Karpas-422 (cell line): ENCODE results near the genes LAPTM5 and NKAIN1.

- PRO-cap = no peak
- RAMPAGE, long total RNA = no peak
These were observed 427.6 kb downstream of the MATN1 start for GRCh38 chr1:30295811-30296163.

- PRO-cap = no peak
- RAMPAGE, long total RNA = no peak
These were observed 195.8 kb downstream of the MATN1 start for GRCh38 chr1:30527322-30528248.

- PRO-cap = no peak
- RAMPAGE, long total RNA = no peak
These were observed 59.1 kb downstream of the MATN1 start for GRCh38 chr1:30664139-30664738.

DNA sequence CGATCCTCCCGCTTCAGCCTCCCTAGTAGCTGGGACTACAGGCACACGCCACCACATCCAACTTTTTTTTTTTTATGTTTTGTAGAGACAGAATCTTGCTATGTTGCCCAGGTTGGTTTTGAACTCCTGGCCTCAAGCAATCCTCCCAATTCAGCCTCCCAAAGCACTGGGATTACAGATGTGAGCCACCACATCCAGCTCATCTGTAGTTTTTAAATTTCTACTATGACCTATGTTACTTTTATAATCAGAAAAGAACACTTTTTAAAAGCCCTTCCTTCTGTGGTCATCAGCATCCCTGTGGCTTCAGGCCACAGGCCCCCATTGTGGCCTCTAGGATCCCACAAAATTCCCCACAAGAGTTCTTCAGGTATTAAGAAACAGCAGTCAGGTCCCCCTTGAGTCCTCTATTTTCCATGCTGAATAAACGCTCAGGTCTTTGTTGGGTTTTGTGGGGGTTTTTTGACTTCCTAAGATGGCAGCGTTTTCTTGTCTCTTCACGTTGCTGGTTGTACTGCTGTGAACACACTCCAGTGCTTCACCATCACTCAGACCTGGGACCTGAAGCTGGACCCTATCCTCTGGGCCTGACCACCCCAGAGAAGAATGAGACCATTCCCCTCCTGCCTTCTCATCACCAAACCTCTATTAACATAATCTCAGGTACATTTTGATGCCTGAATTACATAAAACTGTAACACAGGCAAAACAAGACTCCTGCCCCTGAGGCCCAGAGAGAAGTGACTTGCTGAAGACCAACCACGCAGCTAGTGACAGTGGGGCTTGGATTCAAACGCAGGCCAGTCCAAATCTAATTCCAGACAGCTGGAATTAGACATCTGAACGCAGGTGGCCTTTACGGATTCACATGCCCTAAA, 13.4 kb upstream of the MATN1 start:
- PRO-cap = no peak
- RAMPAGE, long total RNA = no peak

- PRO-cap = unidirectional peak, plus-strand start at chr1:30750017
- RAMPAGE, long total RNA = no peak
These were observed 7.9 kb downstream of the LAPTM5 start for GRCh38 chr1:30749445-30750387.

- PRO-cap = bidirectional peak, plus-strand start at chr1:30757960, minus-strand start at chr1:30757774
- RAMPAGE, long total RNA = start-site peak on the minus strand at chr1:30757771-30757864, 440 and 193 reads in 2 replicates
These were observed at the start of gene LAPTM5 for GRCh38 chr1:30757542-30758126. TSS of gene LAPTM5 (minus strand) at chr1:30757774.

DNA sequence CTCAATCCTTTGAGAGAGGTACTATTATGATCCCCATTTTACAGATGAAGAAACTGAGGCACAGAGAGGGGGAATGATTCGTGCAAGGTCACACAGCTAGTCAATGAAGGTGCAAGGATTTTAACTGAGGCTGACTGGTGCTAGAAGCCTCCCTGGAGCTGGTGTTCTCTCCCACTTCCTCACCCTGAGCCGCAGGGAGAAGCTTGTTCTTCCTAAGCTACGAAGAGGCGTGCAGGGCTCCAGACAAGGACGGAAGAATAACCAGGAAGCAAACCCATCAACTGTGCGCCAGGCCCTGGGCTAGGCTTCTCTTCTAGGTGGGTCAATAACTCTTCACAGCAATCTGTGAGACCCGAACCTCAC, 695 bp upstream of the LAPTM5 start:
- PRO-cap = no peak
- RAMPAGE, long total RNA = no peak

- PRO-cap = no peak
- RAMPAGE, long total RNA = no peak
These were observed 8.2 kb upstream of the LAPTM5 start for GRCh38 chr1:30765610-30766301.

- PRO-cap = no peak
- RAMPAGE, long total RNA = no peak
These were observed 11.4 kb upstream of the LAPTM5 start for GRCh38 chr1:30768834-30769437.

GRCh38 chr1:30881742-30882149, 26.8 kb downstream of the SDC3 start:
- PRO-cap = no peak
- RAMPAGE, long total RNA = no peak

DNA sequence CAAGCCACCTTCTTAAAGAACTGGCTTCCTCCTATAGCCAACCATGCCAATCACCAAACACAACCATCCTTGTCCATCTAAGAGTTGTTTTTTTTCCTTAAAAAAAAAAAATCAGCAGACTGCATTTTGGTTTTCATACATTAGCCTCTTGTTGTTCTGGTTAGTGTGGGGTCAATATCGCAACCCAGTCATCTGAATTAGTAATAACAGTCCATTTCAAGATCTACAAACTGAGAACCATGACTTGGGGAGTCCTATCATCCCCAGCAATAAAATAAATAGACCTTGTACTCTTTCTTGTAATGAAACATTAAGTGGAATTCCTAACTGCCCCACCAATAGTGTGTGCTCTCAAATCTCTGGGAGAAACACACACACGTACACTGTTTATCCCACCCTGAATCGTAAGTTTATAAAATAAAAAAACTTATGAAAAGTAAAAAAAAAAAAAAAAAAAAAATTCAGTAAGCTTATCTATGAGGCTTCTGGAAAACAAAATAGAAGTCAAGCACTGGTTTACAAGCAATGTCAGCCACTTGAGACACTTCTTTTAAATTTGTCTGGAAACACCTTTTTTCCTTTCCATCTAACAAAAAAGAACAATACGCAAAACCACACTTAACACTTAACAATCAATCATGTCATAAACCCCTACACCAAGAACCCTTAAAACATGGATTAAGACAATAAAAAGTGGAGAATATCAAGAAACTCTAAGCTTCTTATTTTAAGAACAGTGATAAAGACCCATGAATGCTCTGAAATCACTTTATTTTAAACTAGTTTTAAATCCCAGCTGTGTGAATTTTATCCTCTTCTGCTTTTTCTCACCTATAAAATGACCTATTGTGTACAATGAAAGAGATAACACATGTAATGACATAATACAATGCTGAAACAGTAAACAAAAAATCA, 53.1 kb downstream of the PUM1 start:
- PRO-cap = no peak
- RAMPAGE, long total RNA = no peak

DNA sequence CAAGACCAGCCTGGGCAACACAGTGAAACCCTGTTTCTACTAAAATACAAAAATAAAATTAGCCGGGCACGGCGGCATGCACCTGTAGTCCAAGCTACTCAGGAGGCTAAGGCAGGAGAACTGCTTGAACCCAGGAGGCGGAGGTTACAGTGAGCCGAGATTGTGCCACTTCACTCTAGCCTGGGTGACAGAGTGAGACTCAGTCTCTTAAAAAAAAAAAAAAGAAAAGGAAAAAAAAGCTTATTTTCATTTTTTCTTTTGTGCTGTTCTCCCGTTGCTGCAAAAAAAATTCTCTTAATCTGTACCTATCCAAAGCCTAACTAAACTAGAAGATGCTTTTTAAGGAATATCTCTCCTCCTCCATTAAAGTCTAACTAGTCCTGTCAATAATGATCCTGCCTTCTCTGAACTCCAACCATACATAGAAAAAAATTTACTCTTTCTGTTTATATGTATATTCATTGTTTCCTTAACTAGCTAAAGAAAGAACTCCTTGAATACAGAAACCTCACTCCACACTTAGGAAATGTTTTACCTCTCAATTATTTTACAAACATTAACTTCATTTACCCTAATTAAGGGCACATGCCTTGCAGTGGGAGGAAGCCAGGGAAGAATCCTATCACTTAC, 39.4 kb downstream of the PUM1 start:
- PRO-cap = no peak
- RAMPAGE, long total RNA = no peak

GRCh38 chr1:31064185-31064893, 1.2 kb downstream of the PUM1 start:
- PRO-cap = no peak
- RAMPAGE, long total RNA = no peak

GRCh38 chr1:31182027-31182822, 57.5 kb downstream of the NKAIN1 start:
- PRO-cap = no peak
- RAMPAGE, long total RNA = no peak

DNA sequence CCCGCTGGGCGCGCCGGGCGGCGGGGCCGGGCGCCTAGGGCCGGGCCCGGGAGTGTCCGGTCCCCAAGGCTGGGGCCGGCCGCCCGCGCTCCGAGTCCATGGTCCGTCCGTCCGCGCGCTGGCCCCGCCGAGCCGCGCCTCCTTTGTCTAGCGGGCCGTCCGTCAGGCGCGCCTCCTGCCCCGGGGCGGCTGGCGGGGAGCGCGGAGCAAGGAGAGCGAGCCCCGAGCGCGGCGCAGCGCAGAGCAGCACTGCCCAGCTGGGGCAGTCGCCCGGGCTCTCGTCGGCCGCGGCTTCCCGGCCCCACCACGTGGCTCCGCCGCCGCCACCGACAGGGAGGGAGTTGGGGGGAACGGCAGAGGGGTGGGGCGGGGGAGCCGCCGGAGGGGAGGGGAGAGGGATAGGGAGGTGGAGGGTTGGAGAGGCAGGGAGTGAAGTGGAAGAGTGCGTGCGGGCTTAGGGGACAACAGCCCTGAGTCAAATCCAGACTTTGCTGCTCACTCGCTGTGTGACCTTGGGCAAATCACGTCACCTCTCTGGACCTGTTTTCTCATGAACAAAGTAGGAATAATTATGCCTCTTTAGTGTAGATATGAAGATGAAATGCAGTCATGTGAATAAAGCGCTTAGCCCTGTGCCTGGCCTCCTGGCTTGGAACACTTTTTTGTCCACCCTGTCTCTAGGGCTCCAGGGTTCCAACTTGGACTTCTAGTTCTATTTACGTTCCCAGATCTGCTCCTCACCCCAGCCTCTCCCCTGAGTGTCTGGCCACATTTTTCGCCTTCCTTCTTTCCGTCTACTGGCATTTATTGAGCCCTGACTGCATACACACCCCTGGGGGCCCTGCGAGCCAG, at the start of gene NKAIN1:
TSS of gene NKAIN1 (minus strand) at position 251 of the 852 bp plus-strand sequence.
- PRO-cap = no peak
- RAMPAGE, long total RNA = no peak

DNA sequence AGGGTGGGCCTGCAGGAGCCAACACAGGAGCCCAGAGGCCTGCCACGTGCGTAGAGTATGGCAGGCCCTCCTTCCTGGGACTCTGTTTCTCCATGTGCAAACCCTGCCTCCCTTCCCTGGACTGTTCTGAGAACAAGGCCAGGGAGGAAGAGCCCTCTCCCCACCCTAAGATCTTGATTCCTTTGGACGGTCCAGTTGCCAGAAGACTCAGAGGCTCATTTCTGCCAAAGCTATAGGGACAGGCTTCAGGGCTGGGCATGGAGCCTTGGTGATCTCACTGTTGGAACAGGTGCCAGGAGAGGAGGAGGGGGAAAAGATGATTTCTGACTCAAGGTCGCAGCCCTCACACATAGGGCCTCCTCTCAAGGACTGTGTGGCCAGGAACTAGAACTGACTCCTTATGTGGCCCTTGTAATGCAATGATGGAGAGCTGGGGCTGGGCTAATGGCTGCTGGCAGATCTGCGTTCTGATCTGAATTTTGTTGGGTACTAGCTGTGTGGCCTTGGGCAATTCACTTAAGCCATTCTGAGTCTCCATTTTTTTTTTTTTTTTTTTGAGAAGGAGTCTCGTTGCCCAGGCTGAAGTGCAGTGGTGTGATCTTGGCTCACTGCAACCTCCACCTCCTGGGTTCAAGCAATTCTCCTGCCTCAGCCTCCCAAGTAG, 2.0 kb upstream of the FABP3 start:
- PRO-cap = no peak
- RAMPAGE, long total RNA = no peak

DNA sequence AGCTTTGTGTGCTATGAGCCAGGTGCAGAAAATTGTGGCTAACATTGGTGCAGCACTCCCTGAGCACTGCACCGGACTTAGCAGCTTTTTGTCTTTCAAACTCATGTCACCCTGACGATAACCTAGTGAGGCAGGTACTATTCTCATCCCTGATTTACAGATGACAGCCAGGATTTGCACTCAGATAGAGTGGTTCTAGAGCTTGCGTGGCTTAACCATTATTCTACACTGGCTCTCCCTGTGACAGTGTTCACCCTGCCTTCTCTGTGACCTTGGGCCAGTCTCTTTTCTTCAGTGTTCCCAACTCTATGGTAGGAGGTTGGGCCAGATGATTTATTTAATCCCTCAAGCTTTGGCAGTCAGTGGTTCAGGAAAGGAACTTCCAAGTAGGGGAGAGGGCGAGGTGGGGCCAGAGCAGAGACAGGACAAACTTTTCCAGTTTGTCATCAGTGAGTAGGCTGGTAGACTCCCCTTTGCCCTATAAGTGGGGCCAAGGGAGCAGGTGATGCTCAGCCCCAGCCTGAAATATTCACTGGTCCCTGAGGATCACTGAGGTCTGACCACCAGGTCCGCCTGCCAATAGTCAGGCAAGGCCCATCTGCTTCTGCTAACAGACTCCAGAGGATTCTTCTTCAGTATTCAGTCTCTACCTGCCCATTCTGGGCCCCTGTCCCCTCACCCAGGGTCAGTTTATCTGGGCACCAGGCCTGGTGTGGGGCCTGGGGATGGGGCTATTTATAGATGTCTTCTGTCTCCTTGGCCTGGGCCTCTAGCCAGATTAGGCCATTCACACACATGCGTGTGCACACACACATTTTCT, 8.7 kb upstream of the FABP3 start:
- PRO-cap = no peak
- RAMPAGE, long total RNA = no peak

DNA sequence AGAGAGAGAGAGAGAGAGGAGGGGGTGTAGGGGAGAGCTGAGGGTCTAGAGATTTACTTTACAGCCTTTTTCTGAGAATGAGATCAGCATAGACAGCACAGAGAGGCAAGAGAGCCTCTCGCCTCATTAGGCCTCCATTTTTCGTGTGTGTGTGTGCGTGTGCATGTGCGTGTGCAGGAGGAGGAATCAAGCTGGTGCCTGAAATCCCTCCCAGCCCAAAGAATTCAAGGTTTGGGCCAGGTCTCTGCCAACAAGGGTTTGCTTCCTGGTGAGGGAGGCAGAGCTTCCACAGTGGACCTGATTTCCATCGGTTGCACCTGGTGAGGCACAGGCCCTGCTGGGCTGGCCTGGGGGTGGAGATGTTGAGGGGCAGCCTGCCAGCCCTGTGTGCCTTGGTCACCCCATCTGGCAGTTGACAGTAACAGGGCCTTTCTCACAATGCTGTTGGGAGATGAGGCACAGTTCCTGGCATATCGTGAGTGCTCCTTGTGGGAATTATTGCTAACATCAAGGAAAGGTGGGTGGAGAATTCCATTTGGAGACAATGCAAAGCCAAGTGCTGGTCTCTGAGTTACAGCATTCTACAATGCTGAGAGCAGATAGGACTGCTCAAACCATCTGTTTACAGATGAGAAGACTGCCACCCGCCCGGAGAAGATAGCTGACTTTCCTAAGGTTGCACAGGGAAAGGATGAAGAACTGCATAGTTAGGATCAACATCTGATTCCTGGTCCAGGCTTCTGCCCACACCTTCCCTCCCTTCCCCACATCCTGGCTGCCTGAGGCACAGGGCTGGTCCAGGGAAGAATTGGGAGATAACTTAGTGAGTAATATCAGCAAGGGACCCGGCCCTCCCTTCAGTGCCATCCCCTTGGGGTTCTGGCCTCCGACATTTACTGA, 1.7 kb downstream of the SERINC2 start:
- PRO-cap = no peak
- RAMPAGE, long total RNA = no peak

DNA sequence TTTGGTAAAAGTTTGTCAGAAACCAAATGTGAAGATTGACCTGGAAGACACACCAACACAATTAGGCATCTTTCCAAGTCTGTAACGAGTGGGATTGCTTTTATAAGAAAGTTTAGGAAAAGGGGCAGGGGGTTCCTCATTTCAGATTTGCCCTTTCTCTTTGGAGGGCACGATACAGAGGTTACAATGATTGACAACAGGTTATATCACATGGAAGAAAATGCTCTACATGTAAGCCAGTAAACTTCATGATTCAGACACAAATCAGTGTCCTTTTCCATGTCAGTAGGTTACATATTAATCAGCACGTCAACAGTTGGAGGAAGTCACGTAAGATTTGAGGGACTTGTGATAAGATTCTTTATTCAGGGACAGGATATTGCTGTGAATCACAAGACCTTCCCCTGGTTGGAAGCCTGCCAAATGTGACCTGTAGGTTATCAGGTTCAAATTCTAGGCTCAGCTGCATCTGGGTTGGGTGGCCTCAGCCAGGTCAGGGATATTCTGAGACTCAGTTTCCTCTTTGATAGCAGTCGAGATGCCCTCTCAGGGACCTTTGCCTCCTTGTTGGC, 31.7 kb downstream of the SERINC2 start:
- PRO-cap = no peak
- RAMPAGE, long total RNA = no peak

- PRO-cap = no peak
- RAMPAGE, long total RNA = no peak
These were observed 59.3 kb downstream of the SERINC2 start for GRCh38 chr1:31472207-31472847.